Left ventricle myocardium (tissue), 1 donor: ENCODE measurements around the gene TBX21.

DNA sequence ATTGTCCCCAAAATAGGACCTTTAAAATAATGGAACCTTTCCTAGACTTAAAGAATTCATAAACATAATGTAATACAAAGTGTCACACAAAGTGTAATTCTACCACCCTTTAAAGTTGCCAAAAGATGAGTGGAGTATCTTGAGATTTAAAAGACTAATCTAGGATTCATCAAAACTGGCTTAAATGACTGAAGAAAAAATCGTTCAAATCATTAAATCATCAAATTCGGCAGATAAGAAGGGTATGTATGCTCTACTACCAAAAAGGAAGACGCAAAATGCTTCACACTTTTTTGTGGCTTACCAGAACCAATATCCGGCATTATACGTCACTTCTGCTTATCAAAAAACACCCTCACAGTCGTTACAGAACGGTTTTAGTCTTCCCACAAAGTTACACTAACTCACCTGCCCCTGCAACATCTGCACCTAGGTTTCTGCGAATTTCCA lies 1.3 kb upstream of the KANSL1 start:
- PRO-cap: no peak

- PRO-cap: no peak
These were observed 27.1 kb downstream of the GOSR2 start for GRCh38 chr17:46950024-46950422.

GRCh38 chr17:47118541-47118945 lies 70.6 kb downstream of the CDC27 start:
- PRO-cap: no peak

DNA sequence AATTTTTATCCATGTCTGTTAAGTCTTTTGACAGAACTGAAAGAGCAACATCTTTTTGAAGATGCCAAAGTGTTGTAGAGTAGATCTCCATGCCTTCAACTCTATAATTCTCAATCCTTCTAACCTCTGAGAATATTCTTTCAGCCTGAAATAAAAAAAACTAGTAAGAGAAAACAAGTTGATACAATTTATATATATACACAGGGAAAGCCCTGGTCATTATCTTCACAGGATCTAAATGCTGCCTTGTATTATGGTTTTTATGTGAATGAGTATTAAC lies 50.4 kb downstream of the CDC27 start:
- PRO-cap: no peak

- PRO-cap: no peak
These were observed 9.8 kb downstream of the MYL4 start for GRCh38 chr17:47218849-47219535.

DNA sequence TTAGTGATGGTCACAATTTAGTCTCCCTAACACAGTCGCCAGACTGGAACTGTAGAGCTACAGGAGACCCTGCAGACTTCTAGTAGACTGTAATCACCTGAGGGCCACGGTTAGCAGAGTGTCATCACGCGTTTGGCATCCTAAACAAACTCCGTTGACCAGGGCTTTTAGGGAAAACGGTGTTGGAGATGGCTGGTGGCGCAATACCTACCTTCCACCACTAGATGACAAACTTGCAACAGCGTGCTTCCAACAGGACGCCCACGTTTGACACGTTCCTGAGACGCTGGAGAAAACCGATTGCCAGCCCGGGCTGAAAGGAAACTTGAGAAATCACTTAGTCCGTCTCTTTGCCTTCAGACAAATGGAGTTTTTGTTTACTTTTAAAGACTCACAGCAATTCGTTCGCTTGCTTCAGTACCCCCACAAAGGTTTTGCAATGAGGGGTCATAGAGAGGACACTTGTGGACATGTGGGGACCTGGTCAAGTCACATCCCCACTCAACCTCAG lies 20.6 kb downstream of the MYL4 start:
- PRO-cap: no peak

- PRO-cap: bidirectional peak, plus-strand start at chr17:47275745, minus-strand start at chr17:47275595
These were observed 21.8 kb downstream of the ITGB3 start for GRCh38 chr17:47275171-47276070.

- PRO-cap: unidirectional peak, minus-strand start at chr17:47294402
These were observed 29.5 kb upstream of the EFCAB13 start for GRCh38 chr17:47294211-47294722.

DNA sequence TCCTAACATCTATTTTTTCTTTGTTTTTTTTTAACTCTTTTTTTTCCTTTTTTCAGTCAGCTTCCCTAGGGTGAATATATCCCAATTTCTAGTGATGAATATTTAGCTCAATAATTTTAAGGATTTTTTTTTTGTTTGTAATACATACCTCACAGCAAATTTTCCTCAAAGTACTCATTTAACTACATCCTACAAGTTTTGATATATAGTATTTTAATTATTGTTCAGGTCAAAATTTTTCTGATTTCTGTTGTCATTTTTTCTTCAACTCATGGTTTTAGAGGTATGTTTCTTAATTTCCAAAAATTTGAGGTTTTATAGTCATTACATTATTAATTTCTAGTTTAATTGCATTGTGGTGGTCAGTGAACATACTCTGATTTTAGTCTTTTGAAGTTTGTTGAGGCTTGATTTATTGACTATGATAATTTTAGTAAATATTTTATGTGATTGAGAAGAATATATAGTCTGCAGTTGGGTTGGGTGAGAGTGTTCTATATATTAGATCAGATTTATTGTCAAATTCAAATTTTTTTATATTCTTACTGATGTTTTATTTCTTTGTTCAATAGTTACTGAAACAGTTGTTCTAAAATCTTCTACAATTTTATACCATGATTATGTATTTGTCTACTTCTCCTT lies 99.5 kb upstream of the NPEPPS start:
- PRO-cap: no peak

DNA sequence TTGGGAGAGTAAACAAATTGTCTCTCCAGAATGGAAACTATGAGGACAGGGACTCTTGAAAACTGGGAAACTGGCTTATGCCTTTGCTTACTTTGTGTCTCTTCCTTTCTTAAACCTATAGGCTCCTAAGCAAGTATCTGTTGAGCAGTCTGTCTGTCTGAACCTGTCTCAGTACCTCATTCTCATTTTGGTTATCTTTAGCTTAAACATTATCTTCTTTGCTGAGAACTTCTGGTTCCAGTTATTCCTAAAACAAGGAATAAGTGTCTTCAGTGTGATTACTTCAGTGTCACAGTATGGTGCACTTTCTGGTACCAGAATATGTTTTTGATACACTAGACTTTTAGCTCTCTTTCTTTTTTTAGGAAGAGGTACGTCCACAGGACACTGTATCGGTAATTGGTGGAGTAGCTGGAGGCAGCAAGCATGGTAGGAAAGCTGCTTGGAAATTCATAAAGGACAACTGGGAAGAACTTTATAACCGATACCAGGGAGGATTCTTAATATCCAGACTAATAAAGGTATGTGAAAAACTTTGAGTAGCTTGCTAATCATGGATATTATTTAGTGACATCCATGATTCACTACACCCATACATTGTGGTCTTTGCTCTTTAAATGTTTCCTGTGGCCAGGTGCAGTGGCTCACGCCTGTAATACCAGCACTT lies 30.9 kb upstream of the KPNB1 start:
- PRO-cap: no peak

- PRO-cap: no peak
These were observed 15.4 kb downstream of the KPNB1 start for GRCh38 chr17:47664750-47665900.

DNA sequence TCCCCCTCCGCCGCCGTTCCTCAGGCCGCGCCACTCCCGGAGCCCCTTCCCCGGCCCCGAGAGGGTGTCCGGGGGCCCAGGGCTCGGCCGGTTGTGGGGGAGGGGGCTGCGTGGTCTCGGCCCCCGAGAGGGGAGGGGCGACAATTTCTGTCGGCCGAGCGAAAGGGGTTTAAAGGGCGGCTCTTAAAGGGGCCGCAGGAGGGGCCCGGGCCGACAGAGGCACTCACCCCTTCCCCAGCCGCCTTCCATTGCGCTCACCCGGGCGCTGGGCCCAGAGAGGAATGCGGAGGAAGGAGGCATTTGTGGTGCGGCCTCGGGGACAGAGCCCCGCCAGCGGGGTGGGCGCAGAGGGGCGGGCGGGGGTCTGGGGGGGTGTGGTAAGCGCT lies 391 bp downstream of the TBKBP1 start:
- PRO-cap: unidirectional peak, minus-strand start at position 91 of the sequence; bidirectional peak, plus-strand start outside the sequence, minus-strand start at position 250 of the sequence

- PRO-cap: bidirectional peak, plus-strand start at chr17:47733236, minus-strand start at chr17:47733104
These were observed at the start of gene TBX21 for GRCh38 chr17:47732719-47733822. TBX21 (plus strand) TSS chr17:47733236.

GRCh38 chr17:47810176-47811075 lies 11.2 kb downstream of the OSBPL7 start:
- PRO-cap: no peak

- PRO-cap: no peak
These were observed 1.6 kb downstream of the MRPL10 start for GRCh38 chr17:47829804-47830018.

DNA sequence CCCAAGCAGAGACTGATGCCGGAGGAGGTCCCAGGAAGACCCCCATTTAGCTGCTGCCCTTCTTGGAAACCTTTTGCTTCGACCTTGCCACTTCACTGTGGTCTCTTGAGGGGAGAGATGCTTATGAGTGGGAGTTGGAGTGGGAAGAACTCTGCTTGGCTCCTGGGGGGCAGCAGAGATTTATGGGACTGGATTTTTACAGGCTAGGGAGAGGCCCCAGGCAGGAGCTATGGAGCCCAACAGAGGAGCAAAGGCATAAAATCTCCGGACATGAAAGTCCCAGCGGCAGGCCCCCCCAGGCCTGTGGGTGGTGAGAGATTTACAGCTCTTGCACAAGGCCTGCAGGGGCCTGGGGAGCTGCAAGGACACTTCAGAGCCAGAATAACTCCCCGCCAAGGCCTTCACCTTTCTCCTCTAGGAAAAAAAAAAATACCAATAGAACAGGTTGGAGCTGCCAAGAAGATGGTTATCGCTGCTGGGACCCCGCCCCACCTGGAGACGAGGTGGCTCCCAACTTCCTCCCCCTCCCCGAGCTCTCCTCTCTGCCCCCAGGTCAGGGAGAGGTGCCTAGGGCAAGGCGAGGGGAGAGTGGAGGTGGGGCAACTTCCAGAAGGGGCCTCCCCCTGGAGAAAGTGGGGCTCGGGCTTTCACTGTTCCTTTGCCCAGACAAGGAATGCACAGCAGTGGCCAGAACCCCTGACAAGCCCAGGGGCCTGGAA lies 11.9 kb upstream of the SP2 start:
- PRO-cap: no peak

- PRO-cap: no peak
These were observed 4.0 kb downstream of the PNPO start for GRCh38 chr17:47945029-47946066.

DNA sequence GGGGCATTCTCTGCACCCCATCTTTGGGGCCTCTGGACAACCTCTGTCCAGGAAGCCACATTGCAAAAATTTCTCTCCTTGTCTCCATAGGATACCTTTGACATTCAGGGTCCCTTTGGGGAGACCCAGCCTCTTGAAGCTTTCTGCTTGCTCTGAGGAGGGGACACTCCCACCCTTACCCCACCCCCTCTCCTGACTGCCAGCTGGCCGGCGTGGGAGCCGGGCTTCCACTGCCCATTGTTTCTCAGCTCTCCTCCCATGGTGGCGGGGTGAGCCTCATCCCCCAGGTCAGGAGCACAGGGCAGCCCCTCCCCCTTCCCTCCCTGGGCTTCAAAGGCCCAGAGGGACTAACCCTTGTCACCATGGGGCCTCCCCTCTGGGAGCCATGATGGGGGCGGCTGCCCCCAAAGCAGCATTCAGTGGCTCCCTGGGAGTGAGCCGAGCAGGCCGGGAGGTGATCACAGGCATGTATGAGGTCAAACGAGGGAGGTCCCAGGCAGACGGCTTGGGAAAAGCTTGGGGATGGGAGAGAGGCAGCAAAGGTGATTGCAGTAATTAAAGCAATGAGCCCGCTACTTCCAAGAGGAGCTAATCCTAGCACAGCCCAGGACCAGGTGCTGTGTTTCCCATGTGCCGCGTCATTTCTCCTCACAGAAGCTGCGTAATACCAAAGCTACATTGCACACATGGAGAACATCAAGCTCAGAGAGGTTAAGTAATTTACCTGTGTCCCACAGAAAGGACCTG lies 24.3 kb downstream of the CDK5RAP3 start:
- PRO-cap: no peak

DNA sequence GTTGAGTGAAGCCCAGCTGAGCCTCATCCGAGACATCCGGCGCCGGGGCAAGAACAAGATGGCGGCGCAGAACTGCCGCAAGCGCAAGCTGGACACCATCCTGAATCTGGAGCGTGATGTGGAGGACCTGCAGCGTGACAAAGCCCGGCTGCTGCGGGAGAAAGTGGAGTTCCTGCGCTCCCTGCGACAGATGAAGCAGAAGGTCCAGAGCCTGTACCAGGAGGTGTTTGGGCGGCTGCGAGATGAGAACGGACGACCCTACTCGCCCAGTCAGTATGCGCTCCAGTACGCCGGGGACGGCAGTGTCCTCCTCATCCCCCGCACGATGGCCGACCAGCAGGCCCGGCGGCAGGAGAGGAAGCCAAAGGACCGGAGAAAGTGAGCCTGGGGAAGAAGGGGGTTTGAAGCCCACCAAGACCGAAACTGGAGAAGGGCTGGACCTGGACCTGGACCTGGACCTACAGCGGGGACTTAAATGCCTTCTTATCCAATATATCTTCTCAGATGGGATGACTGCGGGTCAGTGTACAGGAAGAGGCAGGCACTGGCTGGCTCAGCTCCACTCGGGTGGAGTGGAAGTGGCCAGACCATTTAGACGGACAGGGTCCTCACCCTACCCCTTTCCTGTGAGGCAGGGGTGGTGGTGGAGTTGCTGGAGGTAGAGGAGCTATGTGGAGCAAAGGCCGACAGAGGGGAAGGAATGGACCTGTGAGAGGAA lies 11.3 kb downstream of the NFE2L1 start:
- PRO-cap: no peak

- PRO-cap: no peak
These were observed 4.2 kb downstream of the SNX11 start for GRCh38 chr17:48111571-48112263.